Subcutaneous preadipocyte (primary cell): ENCODE results near the genes GLRA1, HAND1, CNOT8, HAVCR1 and HAVCR2.

- CAGE, long polyA plus RNA, result no peak
Measured at GRCh38 chr5:151680652-151681581, 5.8 kb downstream of the SPARC start.

DNA sequence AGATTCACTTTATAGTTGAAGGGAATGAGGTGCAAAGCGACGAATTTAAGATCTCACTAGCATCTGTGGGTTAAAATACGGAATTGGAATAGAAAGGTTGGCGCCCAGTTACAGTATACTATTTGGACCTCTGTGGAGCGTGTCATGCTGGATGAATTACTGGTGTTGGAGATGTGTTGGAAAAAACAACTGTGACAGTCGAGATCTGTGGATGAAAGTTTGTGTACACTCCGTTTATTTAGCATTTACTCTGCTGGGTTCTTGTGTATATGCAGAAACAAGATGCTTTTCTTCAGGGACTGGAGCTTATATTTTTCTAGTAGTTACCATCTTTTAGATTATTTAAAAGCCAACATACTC is 1.4 kb downstream of the G3BP1 start:
- CAGE, long polyA plus RNA, result no peak

DNA sequence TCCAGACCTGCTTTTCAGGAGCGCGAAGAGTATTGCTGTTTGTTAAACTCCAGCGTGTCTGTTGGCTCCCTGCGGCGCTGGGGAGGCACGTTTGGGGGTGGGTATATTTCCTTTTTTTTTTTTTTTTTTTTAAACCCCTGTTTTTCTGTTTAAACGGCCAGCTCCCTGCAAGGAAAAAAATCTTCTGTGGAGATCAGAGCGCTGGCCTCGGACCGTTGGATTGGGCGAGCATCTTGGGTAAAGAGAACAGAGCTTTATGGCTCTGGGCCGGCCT is at the start of gene GLRA1:
Gene GLRA1, minus strand, starts transcription at position 79 of the 274 bp plus-strand sequence.
- CAGE, long polyA plus RNA, result no peak

DNA sequence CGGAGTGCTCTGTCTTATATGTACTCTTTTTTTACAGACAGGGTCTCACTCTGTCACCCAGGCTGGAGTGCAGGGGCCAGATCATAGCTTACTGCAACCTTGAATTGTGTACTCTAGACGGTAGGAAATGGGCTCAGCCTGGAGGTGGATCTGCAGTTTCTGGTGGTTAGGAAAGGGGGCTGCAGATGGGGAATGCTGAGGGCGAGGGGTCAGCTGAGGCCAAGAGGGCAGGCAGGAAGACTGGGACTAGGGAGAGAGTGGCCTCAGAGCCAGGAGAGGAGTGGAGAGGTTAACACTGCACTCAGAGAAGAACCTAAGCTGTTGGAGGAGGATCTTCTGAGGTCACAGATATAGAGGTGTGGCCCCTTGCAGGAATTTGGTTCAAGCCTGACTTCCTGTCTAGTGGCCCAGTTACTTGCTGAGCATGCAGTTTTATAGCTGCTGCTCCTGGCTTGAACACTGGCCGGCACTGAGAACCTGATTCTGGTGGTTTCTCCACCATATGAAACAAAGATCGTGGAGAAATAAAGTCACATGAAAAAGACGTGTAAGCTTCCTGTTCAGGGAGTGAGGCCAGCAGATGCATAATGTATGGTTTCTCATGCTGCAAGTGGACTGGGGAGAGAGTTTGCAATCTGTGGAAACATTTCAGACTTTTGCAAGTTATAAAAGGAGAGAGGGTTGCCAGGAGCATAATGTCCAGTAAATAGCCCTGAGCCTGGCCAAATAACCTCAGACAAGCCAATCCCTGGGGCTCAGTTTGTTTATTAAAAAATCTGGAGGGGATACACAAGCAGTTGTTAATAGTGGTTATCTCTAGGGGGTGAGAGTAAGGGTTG is 82.5 kb downstream of the GALNT10 start:
- CAGE, long polyA plus RNA, result no peak

- CAGE, long polyA plus RNA, result no peak
Measured at GRCh38 chr5:154422989-154423281, 22.9 kb upstream of the SAP30L start.

DNA sequence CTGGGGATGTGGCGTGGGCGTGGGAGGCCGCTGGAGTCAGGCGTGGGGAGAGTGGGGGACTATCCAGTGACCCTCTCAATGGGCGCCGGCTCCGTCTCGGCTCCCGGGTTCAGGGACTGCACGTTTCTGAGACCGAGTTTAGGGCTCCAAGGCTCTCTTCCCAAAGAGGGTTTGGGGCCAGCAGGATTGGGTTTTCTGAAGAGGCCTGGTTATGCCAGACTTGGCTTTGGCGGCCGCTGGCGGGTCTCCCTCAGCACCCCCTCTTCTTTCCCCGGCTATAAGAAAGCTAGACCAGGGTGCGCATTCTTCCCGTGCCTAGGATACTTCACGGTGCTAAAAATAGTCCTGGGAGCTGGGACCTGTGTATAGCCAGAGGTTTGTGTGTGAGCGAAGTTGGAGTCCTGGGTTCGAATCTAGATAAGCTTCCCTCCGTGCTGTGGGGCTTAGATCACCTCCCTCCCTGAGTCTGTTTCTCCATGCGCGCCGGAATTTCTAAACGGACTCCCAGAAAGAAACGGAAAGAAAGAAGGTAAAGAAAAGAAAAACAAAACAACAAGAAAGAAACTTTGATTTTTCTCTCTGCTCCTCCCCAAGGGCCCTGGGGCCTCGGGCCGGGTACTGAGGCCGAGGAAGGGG is 5.0 kb downstream of the HAND1 start:
- CAGE, long polyA plus RNA, result no peak

DNA sequence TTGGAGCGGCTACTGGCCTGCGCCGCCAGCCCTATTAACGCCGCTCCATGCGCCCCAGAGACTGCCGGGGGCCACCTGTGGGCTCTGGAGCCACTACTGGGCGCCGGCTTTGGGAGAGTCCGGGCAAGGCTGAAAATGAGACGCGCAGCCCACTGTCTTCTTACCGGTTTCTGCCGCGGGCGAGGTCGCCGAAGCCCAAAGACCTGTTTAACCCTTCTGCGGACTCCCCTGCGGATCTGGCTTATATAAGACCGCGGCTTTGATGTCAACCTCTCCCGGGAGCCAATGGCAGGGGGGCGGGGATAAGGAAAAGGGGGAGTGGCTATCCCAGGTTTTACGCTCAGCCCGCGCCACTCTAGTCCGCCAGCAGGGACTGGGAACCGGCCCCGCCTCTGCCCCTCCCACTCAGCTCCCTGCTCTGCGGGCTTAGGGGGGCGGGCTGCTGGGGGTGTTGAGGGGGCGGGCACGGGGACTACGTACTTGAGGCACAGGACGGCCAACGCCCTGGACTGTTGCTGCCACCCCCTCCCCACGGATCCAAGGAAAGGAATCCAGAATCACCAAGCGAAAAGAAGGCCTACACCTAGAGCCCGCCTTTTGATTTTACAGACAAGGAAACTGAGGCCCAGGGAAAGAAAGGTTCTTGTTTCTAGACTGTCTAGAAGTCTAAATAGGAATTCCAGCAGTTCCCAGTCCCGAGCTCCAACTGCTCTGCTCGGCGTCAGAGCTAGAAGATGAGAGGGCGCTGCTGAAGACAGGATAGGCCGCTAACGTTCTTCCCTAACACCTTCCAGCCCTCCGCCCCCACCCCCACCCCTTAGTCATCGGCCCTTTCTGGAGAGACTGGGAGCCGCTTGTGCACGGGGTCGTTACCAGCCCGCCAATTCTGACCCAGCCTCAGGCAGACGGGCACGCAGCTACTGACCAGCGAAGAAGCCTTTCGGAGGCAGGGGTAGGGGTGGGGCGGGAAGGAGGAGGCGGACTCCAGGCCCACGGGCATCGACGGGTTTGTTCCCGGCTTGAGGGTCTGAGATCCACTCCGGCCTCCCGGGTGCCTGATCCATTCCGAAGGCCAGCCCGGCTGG is at the start of gene HAND1:
Gene HAND1, minus strand, starts transcription at position 218 of the 1,085 bp plus-strand sequence.
- CAGE, long polyA plus RNA, result no peak

DNA sequence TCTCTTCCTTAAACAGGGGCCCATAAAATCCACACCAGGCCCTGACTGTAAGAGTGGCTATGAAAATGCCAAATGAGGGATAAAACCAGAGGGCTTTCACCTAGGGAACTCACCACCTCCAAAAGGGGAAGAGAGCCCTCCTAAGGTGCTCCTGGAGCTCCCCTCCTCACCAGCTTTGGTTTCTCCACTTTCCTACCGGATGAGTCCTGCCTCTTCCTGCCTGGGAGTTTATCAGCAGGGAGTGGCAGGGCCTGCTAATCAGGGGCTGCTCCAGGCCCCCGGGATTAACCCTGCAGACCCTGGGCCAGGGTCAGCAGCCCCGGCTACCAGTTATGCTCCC is 130.3 kb upstream of the HAND1 start:
- CAGE, long polyA plus RNA, result no peak

DNA sequence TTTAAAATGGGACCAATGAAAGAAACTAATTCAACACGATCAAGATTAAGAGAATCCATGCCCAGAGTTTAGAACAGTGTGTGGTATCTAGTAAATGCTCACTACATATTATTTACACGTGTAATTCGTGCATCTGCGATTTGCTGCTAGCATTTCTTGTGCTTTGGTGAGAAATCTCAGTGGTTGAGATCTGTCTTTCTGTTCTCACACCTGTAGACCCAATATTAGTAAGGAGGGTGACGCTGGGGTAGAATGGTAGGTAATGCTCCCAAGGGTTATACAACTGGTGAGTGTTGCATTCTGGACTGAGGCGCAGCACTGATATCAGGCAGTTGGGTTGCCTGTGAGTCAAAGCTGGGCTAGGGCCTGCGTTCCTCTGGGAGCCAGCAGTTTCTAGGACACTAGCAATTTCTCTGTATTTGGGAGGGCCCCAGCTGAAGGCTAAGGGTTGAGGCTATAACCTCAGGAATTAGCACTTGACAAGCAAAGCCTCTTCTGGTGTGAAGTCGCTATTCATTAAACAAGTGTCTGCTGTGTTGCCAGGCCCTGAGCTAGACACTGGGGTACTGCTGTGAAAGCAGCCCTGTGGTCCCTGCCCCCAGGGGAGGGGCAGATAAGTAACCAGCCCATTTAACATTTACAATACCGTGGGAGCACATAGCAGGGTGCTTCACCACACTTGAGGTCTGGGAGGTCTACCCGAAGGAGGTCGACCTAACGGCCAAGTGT is 28.7 kb downstream of the LARP1 start:
- CAGE, long polyA plus RNA, result no peak

DNA sequence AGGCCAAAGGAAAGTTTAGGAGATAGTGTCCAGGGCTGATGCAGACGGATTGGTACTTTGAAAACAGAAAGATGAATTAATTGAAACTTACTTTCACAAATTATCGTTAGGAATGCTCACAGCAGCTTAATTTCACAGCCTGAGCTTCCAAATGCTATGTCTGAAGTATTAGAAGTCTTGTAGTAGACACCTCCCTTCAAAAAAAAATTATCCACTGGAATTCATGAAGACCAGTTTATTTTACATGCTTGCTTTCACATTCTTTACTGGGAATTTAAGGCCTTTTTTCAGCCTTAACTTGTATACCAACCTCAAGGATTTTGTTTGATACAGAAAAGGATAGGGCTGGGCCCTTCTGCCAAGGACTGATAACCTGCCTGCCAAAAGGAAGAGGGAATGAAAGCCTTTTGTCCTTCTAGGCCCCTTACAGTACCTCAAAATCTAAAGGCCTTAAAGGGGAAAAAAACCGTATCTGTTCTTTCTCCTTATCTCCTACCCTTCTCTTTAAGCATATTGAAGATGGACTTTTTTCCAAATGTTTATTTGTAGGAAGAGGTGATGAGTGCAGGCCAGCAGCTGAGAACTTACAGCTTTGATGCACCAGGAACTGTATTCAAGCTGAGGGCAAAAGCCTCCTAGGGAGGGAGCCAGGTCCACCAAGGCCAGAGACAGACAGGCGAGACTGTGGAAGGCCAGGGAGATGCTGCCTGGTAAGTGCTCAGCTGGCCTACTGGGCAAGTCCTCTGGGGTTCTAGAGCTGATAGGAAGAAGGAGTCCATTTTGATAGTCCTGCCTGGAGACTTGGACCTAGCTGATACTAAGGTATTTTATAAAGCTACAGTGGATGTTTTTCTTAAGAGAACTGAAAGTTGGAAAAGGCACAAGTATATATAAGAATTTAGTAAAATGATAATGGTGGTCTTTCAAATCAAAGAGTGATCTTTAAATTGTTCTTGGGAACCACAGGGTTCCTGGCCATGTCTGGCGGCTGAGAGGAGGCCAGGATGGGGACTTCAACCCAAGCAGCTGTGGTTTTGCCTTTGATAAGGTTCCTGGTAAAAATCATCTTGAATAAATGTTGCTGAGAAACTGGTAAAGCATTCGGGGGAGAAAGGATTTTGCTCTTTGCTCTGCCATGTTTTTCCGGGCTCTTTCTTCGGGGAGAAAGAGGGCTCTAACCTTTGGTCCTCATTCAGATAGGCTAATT is 31.7 kb downstream of the FAXDC2 start:
- CAGE, long polyA plus RNA, result no peak

GRCh38 chr5:154850200-154850454 is 276 bp downstream of the FAXDC2 start:
- CAGE, long polyA plus RNA, result no peak

DNA sequence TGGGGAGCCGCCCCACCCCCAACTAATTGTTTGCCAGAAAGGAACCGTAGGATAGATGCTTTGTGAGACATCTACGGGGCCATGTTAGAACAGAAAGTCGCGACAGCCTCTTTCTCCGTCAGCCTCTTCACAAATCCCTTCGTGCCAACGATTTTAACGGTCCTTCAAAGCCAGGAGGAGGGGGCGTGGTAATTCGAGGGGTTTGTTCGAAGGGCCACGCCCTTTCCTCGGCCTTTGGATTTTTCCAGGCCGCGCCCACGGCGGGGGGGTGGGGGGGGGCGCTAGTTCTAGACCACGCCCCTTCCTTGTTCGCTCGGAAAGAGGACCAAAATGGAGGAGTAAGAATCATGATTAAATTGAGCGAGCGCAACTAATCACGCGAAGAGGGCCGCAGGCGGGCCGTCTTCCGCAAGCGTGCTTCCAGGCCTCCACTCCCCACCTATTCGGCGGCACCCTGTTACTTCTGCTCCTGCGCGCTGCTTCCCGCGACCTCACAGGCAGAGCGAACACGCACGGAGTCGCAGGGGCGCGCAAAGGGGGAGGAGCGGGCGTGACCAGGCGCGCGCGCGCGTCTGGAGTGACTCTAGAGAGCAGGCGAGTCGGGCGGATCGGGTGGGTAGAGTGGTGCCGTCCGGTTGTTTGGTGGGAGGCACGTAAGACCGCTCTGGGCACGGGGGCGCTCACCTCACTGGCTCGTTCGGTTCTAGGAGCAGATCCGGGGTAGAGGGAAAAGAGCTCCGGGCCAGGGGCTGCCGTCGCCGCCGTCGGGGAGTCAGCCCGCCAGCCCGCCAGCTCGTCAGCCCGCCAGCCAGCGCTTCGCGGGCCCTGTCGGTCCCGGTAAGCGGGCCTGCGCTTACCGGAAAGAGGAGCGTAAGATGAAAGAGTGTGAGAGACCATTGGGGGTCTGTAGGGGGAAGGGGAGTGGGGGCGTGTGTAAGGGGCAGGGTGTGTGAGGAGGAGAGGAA is at the start of gene CNOT8:
Gene CNOT8, plus strand, starts transcription at position 696 of the 965 bp plus-strand sequence.
- CAGE, long polyA plus RNA, result no peak

GRCh38 chr5:157049664-157049998 is 9.3 kb downstream of the HAVCR1 start:
- CAGE, long polyA plus RNA, result no peak

DNA sequence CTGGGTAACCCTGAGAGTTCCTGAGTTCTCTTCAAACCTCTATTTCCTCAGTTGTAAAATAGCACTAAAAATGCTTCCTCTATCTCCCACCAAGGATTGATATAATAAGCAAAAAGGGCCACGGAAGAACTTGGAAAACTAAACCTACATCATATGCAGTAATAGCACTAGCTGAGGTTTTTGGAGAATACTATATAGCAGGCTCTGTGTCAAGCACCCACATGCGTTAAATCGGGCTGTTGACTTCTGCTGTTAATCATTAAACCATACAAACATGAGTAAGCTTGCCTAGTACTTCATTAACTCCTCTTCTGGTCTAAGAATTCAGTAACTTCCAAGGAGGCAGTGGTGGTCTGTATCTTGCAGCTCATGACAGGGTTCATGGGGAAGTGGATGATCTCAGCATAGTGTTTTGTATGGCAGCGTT is at the start of gene HAVCR1:
Gene HAVCR1, minus strand, starts transcription at position 166 of the 427 bp plus-strand sequence.
- CAGE, long polyA plus RNA, result no peak

GRCh38 chr5:157108860-157109589 is at the start of gene HAVCR2:
TSS of gene HAVCR2 (minus strand) at chr5:157109044.
- CAGE, long polyA plus RNA, result no peak

DNA sequence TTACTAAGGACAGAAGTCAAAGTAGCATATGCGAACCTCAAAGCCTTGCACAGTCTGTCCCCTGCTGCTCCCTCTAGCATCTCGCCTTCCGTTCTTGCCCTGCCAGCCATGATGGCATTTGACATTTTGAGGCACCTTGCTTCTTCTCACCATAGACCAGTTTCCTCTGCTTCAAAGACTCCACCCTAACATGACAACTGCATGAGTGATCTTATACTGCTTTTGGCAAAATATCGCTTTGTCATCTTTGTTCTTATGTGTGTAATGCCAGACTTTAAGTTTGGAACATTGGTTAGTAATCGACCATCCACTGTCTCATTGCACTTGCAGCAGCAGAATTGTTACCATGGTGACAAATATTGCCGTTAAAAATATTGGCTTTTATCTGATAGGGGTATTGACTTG is 6.9 kb downstream of the GARIN3 start:
- CAGE, long polyA plus RNA, result no peak

DNA sequence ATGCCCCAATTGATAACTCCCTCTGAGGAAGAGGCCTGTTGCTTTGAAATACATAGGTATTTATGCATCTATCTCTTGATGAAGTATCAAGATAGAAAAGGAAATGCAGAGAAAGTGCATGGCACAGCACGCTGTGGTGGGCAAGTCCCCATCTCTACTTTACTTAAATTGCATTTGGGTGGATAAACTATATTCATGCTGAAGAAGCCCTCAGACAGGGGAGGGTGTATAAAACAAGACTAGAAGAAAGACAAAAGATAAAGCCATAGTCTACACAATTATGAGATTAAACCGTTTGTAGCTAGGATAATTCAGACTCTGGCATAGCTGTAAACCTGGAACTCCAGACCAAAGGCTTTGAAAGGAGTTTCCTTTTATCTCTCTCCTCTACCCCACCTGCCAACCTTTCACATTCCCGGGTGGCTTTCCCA is 6.5 kb downstream of the GARIN3 start:
- CAGE, long polyA plus RNA, result no peak

- CAGE, long polyA plus RNA, result no peak
Measured at GRCh38 chr5:157291275-157291817, 25.4 kb downstream of the CYFIP2 start.

DNA sequence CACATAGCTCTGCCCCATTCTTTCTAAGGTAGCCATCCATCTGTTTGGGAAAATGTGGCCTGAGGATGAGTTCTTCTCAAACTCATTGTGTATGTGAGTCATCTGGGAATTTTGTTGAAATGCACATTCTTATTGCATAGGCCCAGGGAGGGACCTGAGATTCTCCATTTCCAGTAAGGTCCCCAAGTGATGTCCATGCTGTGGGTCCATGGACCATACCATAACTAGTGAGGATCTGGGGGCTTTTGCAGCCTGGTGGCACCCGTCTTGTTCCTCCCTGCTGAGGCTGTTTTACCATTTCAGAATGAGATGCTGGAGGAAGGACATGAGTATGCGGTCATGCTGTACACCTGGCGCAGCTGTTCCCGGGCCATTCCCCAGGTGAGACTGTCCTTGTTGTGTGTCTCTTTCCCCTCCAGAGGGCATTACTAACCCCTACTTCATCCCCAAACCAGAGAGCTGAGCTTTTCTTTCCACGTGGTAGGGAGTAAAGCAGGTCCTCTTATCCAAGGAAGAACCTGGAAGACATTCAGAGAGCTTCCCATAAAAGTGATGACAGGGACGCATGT is 28.6 kb downstream of the CYFIP2 start:
- CAGE, long polyA plus RNA, result no peak

GRCh38 chr5:157315194-157315612 is 30.3 kb downstream of the FNDC9 start:
- CAGE, long polyA plus RNA, result no peak